MCF 10A (cell line): Measurements from ENCODE around the gene TAF10.

DNA sequence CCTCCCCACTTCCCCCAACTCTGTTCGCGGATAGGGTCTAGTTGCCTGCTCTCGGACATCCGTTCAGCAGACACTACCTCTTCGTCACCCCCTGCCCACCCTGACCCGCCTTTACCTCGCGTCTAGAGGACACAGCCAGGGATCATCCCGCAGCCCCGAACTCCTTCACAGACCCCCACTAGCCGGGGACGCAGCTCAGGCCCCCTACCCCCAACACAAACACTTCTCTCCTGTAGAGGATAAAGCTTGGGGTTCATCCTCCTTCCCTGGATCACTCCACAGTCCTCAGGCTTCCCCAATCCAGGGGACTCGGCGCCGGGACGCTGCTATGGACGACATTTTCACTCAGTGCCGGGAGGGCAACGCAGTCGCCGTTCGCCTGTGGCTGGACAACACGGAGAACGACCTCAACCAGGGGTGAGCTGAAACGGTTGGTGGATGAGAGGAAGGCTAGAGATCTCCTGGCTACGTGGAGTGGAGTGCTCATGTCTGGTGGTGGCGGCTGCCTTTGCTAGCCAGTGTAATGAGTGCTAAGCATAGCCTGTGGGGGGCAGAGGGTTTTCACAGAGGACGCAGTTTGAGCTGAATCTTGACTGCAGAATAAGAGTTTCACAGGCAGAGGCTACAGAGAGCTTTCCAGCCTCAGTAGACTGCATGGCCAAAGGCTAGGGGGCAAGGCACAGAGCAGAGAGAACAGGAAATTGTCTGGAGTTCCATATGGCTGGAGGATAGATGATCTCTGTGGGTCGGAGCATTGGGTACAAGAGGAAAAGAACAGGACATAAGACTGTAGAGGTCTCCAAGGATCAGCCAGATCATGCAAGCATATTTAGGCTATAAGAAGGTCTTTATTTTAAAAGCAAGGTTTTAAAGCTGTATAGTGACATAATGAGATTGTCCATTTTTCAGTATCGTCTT lies 629 bp downstream of the ILK start:
- PRO-cap: no peak
- RRBS: no CpG with 5 or more reads among the region's 30 CpGs

DNA sequence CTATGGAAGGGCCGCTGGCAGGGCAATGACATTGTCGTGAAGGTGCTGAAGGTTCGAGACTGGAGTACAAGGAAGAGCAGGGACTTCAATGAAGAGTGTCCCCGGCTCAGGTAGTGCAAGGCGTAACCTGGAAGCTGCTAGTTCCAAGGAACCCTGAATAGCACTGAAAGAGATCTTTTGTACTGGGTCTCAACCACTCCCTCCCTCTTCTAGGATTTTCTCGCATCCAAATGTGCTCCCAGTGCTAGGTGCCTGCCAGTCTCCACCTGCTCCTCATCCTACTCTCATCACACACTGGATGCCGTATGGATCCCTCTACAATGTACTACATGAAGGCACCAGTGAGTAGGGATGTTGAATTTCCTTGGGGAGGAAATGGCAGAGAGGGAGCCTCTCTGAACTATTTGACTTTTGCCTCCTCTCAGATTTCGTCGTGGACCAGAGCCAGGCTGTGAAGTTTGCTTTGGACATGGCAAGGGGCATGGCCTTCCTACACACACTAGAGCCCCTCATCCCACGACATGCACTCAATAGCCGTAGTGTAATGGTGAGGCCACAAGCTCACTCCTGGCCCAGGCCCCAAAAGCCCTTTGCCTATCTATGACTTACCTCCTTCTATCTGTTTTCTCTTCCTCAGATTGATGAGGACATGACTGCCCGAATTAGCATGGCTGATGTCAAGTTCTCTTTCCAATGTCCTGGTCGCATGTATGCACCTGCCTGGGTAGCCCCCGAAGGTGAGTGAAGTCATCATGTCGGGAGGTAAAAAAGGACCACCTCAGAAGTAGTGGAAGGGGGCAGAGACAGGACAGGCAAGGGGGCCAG lies 2.5 kb downstream of the TAF10 start:
- PRO-cap: no peak
- RRBS: no CpG with 5 or more reads among the region's 15 CpGs

- PRO-cap: bidirectional peak, plus-strand start at chr11:6612329, minus-strand start at chr11:6612214; bidirectional peak, plus-strand start at chr11:6612755, minus-strand start at chr11:6612675
- RRBS: 1% methylated on average over 11 of the region's 65 CpGs
Observed at GRCh38 chr11:6612142-6613277, at the start of gene TAF10. Gene TAF10, minus strand, starts transcription at chr11:6612216.

- PRO-cap: no peak
- RRBS: no CpG with 5 or more reads among the region's 4 CpGs
Observed at GRCh38 chr11:6743367-6743952, 28.3 kb downstream of the OR2AG2 start.

- PRO-cap: no peak
- RRBS: no CpG with 5 or more reads among the region's 4 CpGs
Observed at GRCh38 chr11:7525424-7525848, 11.6 kb downstream of the PPFIBP2 start.

GRCh38 chr11:7672998-7673307 lies 347 bp downstream of the CYB5R2 start:
- PRO-cap: no peak
- RRBS: no CpG with 5 or more reads among the region's 4 CpGs

GRCh38 chr11:7969974-7970556 lies 4.8 kb upstream of the NLRP10 start:
- PRO-cap: no peak
- RRBS: no CpG with 5 or more reads among the region's 3 CpGs

GRCh38 chr11:8032868-8033640 lies 45.9 kb downstream of the EIF3F start:
- PRO-cap: no peak
- RRBS: 3% methylated on average over 5 of the region's 24 CpGs

- PRO-cap: no peak
- RRBS: 20% methylated on average over 1 of the region's 10 CpGs
Observed at GRCh38 chr11:8223997-8224542, 39.6 kb downstream of the LMO1 start.

DNA sequence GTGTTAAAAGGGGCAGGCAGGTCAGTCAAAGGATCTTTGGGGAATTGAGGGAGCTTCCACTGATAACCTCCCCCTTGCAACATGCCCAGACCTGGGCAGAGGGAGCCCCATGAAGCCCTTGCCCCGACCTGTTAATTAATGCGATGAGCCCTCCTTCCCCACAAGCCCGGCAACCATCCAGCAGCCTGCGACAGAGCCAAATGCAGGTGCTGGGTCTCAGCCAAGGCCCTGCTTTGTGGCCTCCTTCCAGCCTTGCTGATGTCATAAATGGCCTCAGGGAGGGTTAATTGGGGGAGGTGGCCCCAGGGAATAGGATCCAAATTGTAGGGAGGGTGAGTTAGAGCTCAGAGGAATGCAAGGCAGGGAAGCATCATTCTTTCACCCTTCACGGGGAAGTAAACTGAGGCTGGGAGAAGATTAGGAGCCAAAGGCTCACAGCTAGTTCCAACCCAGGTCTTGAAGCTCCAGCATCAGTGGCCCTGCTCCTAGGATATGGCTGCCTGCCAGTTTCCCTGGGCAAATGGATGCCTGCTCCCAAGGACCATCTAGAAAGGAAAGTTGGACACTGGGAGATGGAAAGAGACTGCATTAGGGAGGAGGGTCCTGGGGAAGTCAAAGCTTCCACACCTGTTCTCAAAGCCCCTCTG lies 34.3 kb downstream of the LMO1 start:
- PRO-cap: no peak
- RRBS: no CpG with 5 or more reads among the region's 5 CpGs

DNA sequence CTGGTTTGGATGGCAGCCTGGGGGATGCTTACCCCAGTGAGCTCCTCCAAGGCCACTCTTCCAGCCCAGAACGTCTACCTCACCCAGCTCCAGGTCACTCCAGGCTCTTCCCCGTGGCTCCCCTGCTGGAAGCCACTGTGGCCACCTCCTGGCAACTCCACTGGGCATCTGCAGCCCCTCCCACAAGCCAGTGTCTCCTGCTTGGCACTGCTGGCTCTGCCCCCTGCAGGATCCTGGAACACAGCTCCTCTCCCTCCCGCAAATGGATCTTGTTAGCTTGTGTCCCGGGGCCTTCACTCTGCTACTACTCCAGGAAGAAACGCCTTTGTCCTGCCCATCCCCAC lies 29.2 kb downstream of the LMO1 start:
- PRO-cap: no peak
- RRBS: no CpG with 5 or more reads among the region's 5 CpGs

GRCh38 chr11:8485912-8486753 lies 107.9 kb downstream of the STK33 start:
- PRO-cap: no peak

GRCh38 chr11:8681585-8682504 lies 620 bp downstream of the TRIM66 start:
- PRO-cap: bidirectional peak, plus-strand start at chr11:8682248, minus-strand start at chr11:8682229; bidirectional peak, plus-strand start at chr11:8682427, minus-strand start at chr11:8682387
- RRBS: no CpG with 5 or more reads among the region's 33 CpGs

DNA sequence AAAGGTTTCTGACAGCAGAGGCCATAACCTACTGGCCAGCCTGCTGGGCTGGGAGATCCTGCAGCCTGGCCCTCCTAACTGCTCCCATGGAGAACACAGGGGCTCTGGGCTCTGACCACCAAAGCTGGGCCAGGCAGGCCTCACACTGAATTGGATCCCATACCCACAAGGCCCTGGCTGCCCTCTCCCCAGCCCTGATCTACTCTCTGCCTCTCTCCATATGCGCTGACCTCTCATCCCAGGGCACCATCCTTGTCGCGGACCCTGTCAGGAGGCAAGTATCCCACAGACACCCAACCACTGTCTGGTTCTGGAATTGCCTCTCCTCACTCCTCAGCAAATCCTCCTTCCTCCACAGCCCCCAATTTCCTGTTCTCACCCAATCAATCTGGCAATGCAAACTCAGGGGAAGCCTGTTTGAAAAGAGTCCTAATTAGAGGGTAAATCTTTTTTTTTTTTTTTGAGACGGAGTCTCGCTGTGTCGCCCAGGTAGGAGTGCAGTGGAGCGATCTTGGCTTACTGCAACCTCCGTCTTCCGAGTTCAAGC lies 33.7 kb downstream of the RPL27A start:
- PRO-cap: no peak
- RRBS: no CpG with 5 or more reads among the region's 9 CpGs

DNA sequence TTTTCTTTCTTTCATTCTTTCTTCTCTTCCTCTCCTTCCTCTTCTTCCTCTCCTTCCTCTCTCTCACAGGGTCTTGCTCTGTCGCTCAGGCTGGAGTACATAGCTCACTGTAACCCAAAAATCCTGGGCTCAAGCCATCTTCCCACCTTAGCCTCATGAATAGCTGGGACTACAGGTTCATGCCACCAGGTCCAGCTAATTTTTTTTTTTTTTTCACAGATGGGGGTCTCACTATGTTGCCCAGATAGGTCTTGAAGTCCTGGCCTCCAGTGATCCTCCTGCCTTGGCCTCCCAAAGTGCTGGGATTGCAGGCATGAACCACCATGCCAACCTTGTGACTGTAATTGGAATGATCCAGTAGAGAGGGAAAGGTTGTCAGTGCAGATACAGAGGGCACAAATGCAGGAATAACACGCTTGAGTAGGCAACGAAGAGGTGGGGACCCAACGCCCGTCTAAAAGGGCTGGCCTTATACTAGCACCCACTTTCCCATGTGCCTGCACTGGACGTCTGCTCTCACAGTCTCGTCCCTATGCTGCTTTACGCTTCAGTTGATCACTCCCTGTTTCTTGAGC lies 55.2 kb downstream of the RPL27A start:
- PRO-cap: no peak
- RRBS: no CpG with 5 or more reads among the region's 8 CpGs

DNA sequence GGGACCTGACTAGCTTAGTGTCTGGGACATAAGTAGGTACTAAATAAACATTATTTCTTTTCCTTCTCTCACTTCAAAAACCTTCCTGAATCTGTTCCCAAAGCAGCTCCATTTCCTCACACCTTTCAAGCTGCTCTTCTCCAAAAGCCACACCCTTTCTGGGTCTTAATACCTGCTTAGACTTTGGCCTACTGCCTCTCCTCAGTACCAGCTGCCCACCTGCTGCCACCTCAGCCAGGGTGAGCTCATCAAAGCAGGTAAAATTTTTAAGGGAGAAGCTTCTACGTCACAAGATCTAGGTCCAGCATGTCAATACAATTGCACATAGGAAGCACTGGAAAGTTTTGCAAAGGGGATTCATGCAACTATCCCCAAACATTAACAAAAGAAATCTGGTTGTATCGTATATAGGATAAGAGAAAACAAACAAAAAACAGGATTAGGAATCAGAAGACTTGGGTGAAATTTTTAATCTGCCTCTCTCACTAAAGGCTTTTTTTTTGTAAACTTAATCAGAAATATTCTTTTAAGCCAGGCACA lies 19.4 kb downstream of the DENND2B start:
- PRO-cap: no peak
- RRBS: no CpG with 5 or more reads among the region's 2 CpGs

- PRO-cap: no peak
- RRBS: no CpG with 5 or more reads among the region's 2 CpGs
Observed at GRCh38 chr11:8799287-8799734, 11.2 kb downstream of the DENND2B start.

- PRO-cap: no peak
- RRBS: no CpG with 5 or more reads among the region's 2 CpGs
Observed at GRCh38 chr11:8839669-8840377, 29.3 kb upstream of the DENND2B start.

DNA sequence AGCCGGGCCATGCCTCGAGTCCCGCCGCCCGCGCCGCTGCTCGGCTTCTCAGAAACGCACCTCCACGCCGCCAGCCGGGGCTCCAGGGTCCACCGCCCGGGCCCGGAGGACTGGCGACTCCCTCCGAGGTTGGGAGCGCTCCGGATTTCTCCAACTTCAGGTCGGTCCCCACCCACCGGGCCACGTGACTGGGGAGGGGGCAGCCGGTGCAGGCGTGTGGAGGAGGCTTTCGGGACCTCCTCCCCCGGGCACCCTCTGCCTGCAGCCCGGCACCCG lies 521 bp upstream of the NRIP3 start:
- PRO-cap: no peak
- RRBS: 87% methylated on average over 15 of the region's 28 CpGs

DNA sequence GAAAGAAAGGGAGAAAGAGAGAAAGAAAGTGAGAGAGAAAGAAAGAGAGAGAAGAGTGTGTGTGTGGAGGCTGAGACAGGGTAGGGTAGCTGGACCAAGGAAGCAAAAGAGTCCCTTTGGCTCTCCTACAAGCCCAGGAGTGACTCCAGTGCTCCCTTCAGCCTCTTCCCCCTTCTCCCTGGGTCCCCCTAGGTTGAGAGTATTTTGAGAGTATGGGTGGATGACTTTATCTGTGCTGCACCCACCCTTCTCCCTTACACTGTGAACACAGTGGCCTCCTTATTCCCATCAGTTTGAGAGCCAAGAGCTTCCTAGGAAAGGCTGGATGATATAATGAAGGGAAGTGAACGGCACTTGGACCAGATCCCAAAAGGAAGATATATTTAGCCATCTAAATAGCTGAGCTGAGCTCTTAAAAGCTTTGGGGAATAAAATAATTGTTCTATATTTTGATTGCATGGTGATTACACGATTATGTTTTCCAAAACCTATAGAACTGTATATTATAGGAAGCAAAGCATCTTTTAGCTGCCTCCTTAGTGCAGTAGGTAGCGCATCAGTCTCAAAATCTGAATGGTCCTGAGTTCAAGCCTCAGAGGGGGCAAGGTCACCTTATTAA lies 9.7 kb upstream of the DENND5A start:
- PRO-cap: no peak
- RRBS: no CpG with 5 or more reads among the region's 3 CpGs